ENCODE measurements around a stretch of chr7.

DNA sequence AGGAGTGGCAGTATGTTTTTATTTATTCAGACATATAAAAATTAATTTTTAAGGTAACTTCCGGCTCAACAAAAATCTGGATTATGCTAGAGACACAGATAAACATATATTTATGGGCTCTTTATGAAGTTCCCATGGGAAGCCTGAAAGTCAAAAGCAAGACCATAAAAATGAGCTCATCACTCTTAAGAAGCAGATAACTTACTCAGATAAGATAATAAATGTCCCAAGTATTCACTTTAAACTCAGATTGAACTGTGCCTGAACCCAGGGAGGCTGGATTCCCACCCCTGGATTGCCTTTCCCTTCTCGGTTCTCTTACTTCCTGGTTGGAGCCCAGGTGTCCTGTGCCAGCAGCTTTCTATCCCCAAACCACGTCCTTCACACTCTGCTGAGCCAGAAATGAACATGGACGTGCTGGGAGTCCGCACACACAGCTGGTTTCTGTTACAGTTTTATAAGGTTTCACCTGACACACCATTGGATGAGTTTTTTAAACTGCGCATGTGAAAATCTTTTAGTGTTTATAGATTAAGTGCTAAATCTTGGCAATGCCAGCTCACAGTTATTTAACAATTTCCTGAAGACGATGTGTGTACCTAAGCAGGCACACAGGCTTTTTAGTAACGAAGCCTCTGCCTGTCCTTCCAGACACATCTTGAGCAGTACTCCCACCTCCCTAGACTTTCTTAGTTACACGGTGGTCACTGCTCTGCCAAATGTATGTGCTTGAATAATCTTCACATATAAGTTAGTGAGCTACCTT is 636.3 kb upstream of the IGFBP3 start:
CAGE:
- cytosol, long polyA minus RNA: no peak
- cytosol, long polyA plus RNA: no peak
- long polyA plus RNA: no peak
- nucleus, long polyA minus RNA: no peak
- nucleus, long polyA plus RNA: no peak

DNA sequence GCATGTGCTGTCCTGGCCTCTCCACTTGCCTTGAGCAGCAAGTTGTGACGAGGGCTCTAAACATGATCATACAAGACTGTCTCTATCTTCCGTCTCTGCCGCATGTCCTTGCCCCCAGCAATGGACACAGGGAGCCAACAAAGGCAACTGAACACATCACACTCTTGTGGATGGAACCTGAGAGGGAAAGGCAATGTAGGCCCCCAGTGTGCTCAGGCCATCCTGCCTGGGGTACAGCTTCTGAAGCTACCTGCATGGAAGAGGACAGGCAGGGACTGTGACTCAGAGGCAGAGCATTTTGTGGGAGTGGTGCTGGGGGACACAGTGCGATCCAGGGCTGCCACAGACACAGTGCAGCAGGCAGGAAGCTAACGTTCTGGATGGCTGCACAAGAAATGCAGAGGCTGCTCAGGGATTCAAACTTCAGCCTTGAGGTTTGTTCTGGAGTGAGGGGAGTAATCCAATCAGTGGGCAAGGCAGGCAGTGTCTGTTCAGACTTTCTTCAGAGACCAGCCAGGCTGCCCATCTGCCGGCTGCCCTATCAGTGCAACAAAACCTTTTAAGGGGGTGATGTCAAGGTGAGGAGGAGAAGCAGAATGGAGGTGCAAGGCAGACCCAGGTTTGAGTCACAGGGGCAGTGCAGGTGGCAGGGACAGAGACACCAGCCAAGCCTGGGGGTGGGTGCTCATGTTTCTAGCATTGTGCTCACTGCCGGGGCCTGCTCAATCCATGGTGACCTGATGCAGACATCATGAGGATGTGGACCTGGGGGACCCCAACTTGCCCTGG is 648.1 kb upstream of the IGFBP3 start:
CAGE:
- cytosol, long polyA minus RNA: no peak
- cytosol, long polyA plus RNA: no peak
- long polyA plus RNA: no peak
- nucleus, long polyA minus RNA: no peak
- nucleus, long polyA plus RNA: no peak

CAGE:
- cytosol, long polyA minus RNA: no peak
- cytosol, long polyA plus RNA: no peak
- long polyA plus RNA: start-site peak on the plus strand at chr7:46652035-46652115, 20 and 10 reads in 2 replicates
- nucleus, long polyA minus RNA: start-site peak on the plus strand at chr7:46652008-46652095, 30 reads
- nucleus, long polyA plus RNA: start-site peak on the plus strand at chr7:46652080-46652115, 18 and 46 reads in 2 replicates
Measured at GRCh38 chr7:46650966-46652384, 730.4 kb upstream of the IGFBP3 start.

DNA sequence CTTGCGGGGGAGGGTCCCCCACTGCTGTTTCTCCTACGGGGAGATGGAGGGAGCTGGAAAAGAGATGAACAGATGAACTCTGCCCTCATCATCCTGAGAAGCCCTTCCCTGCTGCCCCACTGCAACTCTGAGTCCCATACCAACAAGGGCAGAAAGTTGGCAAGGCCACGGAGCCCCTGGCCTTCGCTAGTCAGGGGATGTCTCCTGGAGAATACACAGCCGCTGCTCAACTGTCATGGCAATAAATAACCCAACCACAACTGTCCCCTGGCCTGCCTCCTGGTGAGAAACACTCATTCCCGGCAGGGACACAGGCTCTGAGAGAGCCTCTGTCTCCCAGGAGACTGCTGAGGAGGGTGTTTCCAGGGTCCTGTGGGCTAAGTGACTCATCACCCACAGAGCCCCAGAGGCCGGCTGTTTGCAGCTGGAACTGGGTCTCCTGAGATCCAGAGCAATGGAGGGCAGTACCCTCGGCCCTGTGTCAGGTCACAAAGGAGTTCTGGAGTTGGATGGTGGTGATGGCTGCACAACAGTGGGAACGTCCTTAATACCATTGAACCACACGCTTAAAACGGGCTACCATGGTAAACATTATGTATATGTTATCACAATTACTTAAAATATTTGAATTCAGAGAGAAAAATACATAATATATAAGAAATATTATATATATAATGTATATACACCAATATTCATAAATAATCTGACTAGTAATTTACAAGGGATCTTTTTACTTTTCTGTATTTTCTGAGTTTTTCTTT is 354.0 kb downstream of the TNS3 start:
CAGE:
- cytosol, long polyA minus RNA: no peak
- cytosol, long polyA plus RNA: no peak
- long polyA plus RNA: no peak
- nucleus, long polyA minus RNA: no peak
- nucleus, long polyA plus RNA: no peak

CAGE:
- cytosol, long polyA minus RNA: no peak
- cytosol, long polyA plus RNA: no peak
- long polyA plus RNA: no peak
- nucleus, long polyA minus RNA: no peak
- nucleus, long polyA plus RNA: no peak
Measured at GRCh38 chr7:47341517-47342373, 240.2 kb downstream of the TNS3 start.

DNA sequence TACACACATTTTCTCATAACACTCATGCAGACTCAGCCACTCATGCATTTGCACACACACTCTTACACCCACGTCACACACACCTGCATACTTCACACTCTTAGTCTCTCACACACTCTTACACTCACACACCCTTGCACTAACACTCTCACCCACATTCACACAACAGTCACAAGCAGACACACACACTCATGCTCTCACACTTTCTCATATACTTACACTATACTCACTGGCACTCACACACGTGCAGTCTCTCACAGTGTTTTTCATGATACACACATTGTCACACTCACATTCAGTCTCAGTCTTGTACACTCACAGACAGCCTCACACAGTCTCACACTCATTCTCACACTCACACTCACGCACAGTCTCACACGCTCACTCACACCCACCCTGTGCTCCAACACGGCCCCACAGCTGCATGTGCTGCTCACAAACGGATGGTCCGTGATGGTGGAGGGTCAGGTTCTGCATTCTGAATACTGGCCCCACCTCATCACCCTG is 229.8 kb downstream of the TNS3 start:
CAGE:
- cytosol, long polyA minus RNA: no peak
- cytosol, long polyA plus RNA: no peak
- long polyA plus RNA: no peak
- nucleus, long polyA minus RNA: no peak
- nucleus, long polyA plus RNA: no peak

DNA sequence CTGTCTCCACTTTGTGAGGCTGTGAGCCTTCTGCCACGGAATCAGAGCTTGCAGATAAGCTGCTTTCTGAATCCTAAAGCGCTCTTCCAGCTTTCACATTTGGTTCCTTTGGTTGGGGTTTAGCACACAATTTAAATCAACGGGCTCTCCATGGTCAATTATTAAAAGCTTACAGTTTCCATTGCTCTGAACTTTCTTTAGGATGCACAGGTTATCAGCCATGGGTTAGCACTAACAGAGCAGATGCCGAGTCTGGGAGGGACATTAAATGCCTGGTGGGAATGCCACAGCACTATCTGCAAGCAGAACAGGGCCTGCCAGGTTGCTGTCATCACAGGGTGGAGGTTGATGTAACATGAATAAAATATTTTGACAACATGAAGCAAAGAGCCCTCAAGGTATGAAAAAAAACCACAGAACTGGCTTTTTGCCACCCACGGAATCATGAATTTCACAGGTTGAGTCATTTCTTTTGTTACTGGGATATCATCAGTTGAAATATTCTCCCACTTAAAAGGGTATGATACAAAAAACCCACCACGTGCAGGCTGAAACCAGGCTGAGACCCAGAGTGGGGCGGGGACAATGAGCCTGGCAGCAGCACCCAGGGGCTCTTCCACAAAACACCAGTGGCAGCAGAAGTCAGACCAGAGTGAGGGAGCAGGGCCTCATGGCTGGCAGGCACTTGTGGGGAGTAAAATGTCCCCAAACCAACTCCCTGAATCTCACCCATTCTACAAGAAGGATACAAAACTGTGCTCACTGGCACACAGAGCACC is 220.2 kb downstream of the TNS3 start:
CAGE:
- cytosol, long polyA minus RNA: no peak
- cytosol, long polyA plus RNA: no peak
- long polyA plus RNA: no peak
- nucleus, long polyA minus RNA: no peak
- nucleus, long polyA plus RNA: no peak

CAGE:
- cytosol, long polyA minus RNA: no peak
- cytosol, long polyA plus RNA: no peak
- long polyA plus RNA: no peak
- nucleus, long polyA minus RNA: no peak
- nucleus, long polyA plus RNA: no peak
Measured at GRCh38 chr7:47369029-47369852, 212.7 kb downstream of the TNS3 start.

CAGE:
- cytosol, long polyA minus RNA: no peak
- cytosol, long polyA plus RNA: no peak
- long polyA plus RNA: no peak
- nucleus, long polyA minus RNA: no peak
- nucleus, long polyA plus RNA: no peak
Measured at GRCh38 chr7:47472872-47473240, 109.1 kb downstream of the TNS3 start.

DNA sequence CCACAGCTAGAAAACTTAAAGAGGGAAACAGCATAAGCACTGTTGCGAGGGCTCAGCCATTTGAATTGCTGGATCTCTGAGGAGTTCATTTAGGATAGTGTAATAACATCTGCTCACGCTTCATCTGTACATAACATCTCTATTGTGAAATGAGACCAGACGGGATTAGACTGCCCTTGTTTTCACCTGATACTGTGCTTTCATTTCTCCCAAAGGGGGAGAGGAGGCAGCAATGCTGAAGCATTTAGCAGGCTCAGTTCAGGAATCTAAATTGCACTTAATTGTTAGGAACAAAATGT is 46.6 kb downstream of the TNS3 start:
CAGE:
- cytosol, long polyA minus RNA: no peak
- cytosol, long polyA plus RNA: no peak
- long polyA plus RNA: no peak
- nucleus, long polyA minus RNA: no peak
- nucleus, long polyA plus RNA: no peak

GRCh38 chr7:47579383-47579755 is 2.5 kb downstream of the TNS3 start:
CAGE:
- cytosol, long polyA minus RNA: no peak
- cytosol, long polyA plus RNA: no peak
- long polyA plus RNA: no peak
- nucleus, long polyA minus RNA: no peak
- nucleus, long polyA plus RNA: no peak

GRCh38 chr7:47587297-47587906 is 5.5 kb upstream of the TNS3 start:
CAGE:
- cytosol, long polyA minus RNA: no peak
- cytosol, long polyA plus RNA: no peak
- long polyA plus RNA: no peak
- nucleus, long polyA minus RNA: no peak
- nucleus, long polyA plus RNA: no peak

CAGE:
- cytosol, long polyA minus RNA: no peak
- cytosol, long polyA plus RNA: no peak
- long polyA plus RNA: no peak
- nucleus, long polyA minus RNA: no peak
- nucleus, long polyA plus RNA: no peak
Measured at GRCh38 chr7:47647189-47647811, 65.4 kb upstream of the TNS3 start.

DNA sequence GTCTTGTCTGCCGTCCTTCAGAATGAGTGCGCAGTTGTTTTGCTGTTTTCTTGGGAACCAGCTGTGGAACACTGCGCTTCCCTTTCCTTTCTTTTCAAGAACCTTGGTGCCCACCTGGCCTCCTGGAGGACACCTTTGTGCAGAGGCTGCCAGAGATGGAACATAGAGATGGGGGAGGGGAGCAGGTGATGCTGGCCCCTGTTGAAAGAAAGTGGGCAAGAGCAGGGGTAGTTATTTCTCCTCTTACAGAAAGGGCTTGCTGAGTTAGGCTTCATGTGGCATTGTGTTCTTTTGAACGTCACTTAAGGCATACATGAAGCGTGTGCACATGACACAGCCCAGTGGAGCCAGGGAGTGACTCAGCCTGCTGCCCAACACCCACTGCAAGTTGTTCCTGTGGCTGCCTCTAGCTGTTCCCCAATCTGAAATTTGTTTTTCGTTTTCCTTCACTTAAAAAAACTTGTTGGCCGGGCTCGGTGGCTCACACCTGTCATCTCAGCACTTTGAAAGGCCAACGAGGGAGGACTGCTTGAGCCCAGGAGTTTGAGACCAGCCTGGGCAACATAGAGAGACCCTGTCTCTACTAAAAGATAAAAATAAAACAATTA is 87.5 kb upstream of the TNS3 start:
CAGE:
- cytosol, long polyA minus RNA: no peak
- cytosol, long polyA plus RNA: no peak
- long polyA plus RNA: no peak
- nucleus, long polyA minus RNA: no peak
- nucleus, long polyA plus RNA: no peak

DNA sequence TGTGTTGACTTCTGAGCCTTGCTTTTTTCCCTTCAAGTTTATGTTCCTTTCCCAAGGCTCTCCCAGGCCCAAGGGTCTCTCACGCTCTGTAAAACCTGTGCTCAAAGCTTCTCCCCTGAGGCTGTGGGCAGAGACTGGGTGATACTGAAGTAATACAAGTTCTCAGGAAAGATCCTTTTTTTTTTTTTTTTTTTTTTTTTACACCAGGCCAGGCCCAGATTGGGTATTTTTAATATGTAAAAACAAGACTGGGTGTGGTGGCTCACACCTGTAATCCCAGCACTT is 88.2 kb upstream of the TNS3 start:
CAGE:
- cytosol, long polyA minus RNA: no peak
- cytosol, long polyA plus RNA: no peak
- long polyA plus RNA: no peak
- nucleus, long polyA minus RNA: no peak
- nucleus, long polyA plus RNA: no peak

DNA sequence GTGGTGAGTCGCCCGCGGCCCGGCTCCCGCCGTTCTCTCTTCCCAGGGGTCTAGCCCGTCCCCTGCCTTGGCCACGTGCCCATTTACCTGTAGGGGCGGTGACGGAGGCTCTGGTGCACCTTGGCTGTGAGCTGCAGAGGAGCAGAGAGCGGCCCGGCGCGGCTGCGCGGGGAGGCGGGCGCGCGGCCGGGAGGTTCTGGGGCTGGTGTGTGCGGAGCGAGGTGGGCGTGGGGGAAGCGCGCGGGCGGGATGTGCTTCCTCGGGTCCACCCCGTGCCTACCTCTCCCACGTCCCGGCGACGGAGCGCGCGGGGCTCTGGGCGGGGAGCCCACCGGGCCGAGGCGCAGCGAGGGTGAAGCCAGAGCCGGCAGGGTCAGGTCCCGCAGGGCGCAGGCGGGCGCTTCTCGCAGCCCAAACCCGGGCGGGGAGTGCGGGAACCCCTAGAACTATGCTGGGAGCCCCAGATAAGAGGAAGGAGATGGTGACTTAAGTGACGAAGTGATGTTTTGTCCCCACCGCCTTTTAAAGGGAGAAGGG is 419 bp downstream of the UPP1 start:
CAGE:
- cytosol, long polyA minus RNA: no peak
- cytosol, long polyA plus RNA: no peak
- long polyA plus RNA: start-site peak on the plus strand centred at position 167 of the sequence, 162 bp wide, 50 and 42 reads in 2 replicates
- nucleus, long polyA minus RNA: no peak
- nucleus, long polyA plus RNA: no peak

DNA sequence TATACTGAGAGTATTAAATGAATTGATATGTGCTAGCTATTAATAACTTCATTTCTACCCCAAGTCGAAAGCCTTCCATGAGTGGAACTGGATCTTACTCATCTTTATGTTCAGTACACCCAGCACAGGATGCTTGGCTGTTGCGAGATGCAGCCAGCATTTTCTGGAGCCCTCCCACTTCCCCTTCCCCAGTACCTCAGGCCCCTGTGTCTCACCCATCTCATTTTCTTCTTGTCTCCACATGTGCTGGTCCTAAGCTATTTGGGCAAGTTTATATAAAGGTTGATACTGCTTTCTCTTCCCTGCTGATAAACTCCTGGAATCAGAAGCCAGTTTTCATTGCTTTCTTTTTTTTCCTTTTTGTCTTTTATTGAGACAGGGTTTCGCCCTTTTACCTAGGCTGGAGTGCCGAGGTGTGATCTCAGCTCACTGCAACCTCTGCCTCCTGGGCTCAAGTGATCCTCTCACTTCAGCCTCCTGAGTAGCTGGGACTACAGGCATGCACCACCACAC is 7.3 kb downstream of the UPP1 start:
CAGE:
- cytosol, long polyA minus RNA: no peak
- cytosol, long polyA plus RNA: no peak
- long polyA plus RNA: no peak
- nucleus, long polyA minus RNA: no peak
- nucleus, long polyA plus RNA: no peak

DNA sequence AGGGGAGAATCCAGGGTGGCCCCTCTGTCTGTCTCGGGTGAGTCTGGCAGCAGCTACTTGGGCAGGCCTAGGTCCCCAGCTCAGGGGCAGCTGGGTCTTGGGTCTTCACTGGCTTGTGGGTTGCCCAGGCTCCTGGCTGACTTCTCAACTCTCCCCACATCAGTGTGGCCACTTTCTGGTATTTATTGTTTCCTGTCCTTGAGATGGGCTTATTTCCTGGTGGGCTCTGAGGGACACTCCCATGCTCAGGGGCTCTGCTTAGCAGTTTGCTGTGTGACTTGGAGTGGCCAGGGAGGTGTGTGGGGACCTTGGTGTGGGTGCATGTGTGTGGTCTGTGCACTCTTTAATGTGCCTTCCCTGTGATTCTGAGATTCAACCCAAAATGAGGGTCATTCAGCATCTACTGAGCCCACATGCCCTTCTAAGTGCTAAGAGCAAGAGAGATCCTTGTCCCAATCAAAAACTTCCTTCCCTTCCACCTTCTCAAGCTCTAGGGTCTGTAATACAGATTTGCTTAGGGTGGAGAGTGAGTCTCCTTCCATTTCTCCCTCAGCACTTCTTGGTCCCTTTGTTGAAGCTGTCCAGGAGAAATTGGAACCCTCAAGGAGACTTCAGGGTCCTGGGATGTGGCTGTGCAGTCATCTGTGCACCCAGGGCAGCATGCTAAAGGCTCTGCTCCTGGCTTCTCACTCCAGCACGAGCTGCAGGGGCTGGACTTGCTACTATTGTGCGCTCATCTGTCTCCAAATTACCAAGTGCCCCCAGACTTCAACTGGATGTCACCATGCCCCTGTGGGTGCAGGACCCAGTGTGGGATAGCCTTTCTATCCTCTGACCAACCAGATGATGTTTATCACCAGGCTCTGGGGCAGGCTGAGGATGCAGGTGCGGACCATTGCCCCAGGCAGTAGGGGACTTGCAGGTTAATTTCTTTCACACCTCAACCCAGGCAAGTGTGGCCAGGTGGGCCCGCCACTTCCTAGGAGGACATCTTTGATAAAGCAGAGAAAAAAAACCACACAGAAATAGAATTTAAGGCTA is 20.3 kb downstream of the UPP1 start:
CAGE:
- cytosol, long polyA minus RNA: no peak
- cytosol, long polyA plus RNA: no peak
- long polyA plus RNA: no peak
- nucleus, long polyA minus RNA: no peak
- nucleus, long polyA plus RNA: no peak

GRCh38 chr7:50092636-50092860 is 498 bp downstream of the ZPBP start:
CAGE:
- cytosol, long polyA minus RNA: no peak
- cytosol, long polyA plus RNA: no peak
- long polyA plus RNA: no peak
- nucleus, long polyA minus RNA: no peak
- nucleus, long polyA plus RNA: no peak

CAGE:
- cytosol, long polyA minus RNA: no peak
- cytosol, long polyA plus RNA: no peak
- long polyA plus RNA: no peak
- nucleus, long polyA minus RNA: no peak
- nucleus, long polyA plus RNA: no peak
Measured at GRCh38 chr7:50281538-50282390, 22.8 kb upstream of the IKZF1 start.

All from keratinocyte (primary cell).